Mesenchymal stem cell of the bone marrow (primary cell): ENCODE results near the gene REV3L.

DNA sequence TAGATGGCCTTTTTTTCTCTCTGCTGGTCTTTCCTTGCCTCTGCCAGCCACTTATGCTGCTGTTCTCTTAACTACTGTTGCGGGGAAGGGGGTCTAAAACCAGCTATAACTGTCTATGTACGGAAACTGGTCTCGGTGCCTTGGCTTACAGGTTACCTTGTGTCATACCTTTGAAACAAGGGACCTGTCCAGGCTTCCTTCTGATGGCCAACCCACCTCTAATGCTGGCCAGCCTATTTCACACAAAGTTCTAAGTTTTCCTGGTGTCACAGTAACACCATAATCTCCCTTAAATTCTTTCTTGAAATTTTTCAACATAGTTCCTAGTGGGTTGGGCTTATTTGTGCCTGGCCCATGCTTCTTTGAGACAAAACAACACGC, 30.0 kb downstream of the MFSD4B start:
- CAGE, long polyA plus RNA: no peak

DNA sequence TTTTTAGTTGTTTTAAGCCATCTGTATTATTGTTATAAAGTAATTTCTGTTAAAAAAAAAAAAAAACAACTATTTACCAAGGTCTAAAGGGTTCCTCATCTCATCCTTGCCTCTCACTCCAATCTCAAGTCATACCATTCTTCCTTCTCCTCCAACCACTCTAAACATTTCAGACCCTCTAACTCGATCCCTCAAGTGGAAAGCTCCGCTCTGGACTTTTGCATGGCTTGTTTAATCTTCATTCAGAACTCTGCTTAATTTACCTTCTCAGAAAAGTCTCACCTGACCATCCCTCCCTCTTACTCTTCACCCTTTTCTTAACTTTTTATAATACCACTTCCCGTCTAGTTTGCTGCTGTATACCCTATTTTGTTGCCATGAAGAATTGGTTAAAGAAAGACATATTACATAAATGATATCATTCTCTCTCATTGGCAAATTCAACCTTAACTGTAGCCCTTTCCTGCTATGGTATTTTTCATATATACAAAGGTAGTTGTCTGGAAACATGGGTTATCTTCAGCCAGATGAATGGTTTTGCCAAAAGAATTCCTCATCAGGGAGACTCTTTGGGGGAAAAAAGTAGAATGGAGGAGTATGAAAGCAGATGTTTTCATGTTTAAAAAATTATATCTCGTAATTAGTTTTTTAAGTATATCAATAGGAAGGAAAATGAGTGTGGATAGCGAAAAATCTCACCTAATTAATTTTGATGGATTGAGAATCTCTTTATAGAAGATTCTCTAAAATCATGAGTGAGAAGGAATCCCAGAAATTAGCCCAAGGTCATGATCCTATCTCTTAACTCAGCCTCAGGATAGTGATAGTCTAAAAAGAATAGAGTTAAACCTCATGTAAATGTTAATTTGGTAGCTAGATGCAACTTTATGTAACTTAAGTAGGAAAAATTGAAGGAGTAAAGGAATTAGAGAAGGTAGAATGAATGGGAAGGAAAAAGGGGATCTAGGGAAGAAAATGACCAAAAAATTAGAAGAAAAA, 70.0 kb downstream of the REV3L start:
- CAGE, long polyA plus RNA: no peak

GRCh38 chr6:111482343-111483348, at the start of gene REV3L:
Gene REV3L, minus strand, starts transcription at chr6:111483218.
- CAGE, long polyA plus RNA: no peak

- CAGE, long polyA plus RNA: no peak
Measured at GRCh38 chr6:111588122-111588931, 17.4 kb downstream of the TRAF3IP2 start.

- CAGE, long polyA plus RNA: no peak
Measured at GRCh38 chr6:111628427-111629059, 22.9 kb upstream of the TRAF3IP2 start.

GRCh38 chr6:111631865-111632627, 26.4 kb upstream of the TRAF3IP2 start:
- CAGE, long polyA plus RNA: no peak

DNA sequence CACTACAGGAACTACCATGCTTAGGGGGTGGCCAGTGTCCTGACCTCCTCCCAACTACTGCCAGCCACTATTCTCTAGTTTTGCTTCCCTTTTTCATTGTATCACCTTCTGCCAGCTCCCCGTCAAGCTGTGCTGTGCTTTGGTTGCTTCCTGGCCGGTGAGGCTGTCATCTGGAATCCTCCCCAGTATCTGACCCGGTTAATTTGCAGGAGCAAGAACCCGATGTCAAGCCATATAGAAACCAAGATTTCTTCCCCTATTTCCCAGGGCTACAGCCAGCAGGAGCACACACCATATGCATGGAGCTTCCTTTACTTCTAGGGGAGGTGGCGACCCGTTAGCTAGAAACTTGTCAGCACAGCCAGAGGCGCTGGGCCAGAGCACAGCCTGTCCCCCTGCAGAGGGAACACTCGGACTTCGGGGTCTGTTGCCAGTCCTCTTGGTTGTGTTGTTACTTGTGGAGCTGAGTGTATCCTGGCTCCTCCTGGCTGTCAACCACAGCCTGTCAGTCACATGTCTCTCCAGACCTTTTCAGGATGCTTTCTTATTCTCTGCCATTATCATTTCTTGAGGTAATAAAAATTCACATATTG, 57.4 kb upstream of the TRAF3IP2 start:
- CAGE, long polyA plus RNA: no peak

GRCh38 chr6:111693797-111693996, 88.0 kb upstream of the TRAF3IP2 start:
- CAGE, long polyA plus RNA: no peak

DNA sequence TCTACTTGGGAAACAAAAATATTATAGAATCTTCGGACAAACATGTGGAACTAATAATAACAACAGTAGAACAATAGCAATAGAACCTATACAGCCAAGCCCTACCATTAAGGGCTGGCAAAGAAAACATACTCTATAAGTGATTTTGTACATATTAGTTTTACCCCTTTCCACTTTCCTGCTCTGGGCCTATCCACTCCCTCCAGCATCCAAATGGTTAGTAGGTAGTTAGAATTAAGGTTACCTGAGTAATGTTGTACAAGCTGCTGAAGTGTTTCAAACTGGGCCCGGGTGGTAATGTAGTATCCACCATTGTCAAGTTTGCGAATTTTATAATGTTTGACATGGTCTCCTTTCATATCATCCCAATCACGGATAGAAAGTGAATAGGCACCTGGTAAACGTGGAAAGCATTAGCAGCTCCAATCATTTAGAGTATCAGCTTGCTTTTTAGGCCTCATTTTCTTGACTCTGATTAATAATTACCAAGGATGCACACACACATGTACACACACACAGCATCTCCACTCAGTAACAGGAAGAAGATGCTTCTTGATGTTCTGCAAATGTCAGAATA, 97.1 kb upstream of the TRAF3IP2 start:
- CAGE, long polyA plus RNA: no peak

GRCh38 chr6:111734325-111734656, 128.6 kb upstream of the TRAF3IP2 start:
- CAGE, long polyA plus RNA: no peak

DNA sequence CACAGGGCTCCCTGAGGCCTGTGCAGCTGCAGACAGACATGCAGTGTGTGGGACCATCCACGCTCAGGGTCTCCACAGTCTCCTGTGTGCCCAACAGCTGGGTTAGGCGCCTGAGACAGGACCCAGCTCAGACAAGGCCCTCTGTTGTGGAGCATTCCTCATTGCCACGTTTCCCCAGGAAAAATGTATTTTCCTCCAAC, 22.6 kb downstream of the FYN start:
- CAGE, long polyA plus RNA: no peak

- CAGE, long polyA plus RNA: no peak
Measured at GRCh38 chr6:111860170-111860652, 13.0 kb downstream of the FYN start.

DNA sequence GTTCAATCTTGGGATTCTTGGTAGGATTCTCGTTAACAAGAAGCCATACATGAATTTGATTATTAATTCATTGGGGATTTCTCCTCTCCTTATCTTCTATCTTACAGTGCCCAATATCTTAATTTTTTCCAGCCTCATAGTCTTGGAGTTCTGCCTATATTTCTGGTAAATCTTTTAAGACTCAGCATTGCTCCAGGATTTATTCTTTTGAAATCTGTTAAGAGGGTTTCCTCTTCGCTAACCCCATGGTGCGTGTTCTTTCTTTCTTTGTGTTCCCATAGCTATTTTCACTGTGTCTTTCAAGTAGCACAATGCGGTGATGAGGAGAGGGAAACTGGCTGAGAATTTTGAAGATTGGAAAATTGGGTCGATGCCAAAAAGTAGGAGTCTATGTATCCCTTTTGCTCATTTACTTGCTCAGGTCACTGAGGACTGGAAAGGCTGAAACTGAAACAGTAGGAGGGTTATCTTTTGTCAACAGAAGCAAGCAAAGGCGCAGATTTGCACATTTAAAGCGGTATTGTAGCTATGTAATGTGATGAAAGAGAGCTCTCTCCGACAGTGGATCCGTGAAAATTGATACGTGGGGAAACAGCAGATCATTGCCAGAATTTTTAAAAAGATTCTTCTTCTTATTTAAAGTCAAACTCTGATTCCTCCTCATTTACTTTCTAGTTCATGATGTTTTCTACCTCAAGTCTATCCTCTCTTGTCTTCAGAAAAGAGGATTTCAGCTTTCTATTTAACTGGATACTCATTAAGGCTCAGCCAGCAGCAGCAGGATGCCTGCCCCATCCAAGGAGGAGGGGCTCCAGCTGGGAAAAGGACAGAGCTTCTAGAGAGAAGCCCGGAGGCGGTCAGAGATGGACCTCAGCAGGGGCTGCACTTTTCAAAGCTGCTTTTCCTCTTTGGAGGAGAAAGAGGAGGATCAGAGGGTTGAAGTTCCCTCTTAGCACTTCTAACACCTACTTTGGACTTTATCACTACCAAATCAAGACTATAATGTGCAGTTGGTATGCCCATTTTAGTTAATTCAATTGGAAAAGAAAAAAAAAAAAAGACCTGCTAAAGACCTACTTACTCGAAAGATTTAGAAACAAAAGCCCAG, 15.8 kb upstream of the FYN start:
- CAGE, long polyA plus RNA: no peak

- CAGE, long polyA plus RNA: no peak
Measured at GRCh38 chr6:111908732-111909655, 35.7 kb upstream of the FYN start.

GRCh38 chr6:112114057-112114264, 26.6 kb downstream of the FAM229B start:
- CAGE, long polyA plus RNA: no peak

GRCh38 chr6:112223511-112223800, 30.9 kb downstream of the LAMA4 start:
- CAGE, long polyA plus RNA: no peak

- CAGE, long polyA plus RNA: no peak
Measured at GRCh38 chr6:112258670-112259373, 4.5 kb upstream of the LAMA4 start.

DNA sequence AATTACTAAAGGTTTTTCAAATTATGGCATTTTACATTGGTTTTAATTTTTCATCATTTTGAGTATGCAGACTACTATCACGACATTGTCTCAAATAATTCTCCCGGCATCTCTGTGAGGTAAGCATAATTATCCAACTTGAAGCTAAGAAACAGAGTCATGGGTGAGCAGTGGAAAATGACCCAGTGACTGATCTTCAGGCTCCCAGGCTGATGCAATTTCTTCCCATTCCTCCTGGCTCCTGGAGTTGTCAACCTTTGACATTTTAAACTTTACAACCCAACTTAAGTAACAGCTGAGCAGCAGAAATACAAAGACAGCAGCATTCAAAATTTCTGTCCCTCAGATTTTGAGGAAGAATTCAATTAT, 13.6 kb upstream of the LAMA4 start:
- CAGE, long polyA plus RNA: no peak

DNA sequence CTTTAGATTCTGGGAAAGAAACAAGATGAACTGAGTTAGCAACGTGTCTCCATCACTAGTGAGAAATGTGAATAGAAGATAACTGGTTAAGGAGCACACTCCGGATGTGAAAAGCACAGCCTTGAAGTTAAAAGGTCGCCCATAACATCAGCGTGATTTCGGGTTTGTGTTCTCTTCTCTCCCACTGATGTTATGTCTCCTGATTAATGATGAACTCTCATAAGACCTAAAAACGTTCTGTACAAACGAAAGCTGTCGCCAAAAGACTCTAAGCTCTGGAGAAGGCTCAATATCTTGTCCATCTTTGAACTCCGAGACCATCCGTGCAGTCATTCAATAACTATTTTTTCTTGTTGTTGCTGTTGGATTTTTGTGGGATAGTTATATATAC, 291.9 kb upstream of the MARCKS start:
- CAGE, long polyA plus RNA: no peak

DNA sequence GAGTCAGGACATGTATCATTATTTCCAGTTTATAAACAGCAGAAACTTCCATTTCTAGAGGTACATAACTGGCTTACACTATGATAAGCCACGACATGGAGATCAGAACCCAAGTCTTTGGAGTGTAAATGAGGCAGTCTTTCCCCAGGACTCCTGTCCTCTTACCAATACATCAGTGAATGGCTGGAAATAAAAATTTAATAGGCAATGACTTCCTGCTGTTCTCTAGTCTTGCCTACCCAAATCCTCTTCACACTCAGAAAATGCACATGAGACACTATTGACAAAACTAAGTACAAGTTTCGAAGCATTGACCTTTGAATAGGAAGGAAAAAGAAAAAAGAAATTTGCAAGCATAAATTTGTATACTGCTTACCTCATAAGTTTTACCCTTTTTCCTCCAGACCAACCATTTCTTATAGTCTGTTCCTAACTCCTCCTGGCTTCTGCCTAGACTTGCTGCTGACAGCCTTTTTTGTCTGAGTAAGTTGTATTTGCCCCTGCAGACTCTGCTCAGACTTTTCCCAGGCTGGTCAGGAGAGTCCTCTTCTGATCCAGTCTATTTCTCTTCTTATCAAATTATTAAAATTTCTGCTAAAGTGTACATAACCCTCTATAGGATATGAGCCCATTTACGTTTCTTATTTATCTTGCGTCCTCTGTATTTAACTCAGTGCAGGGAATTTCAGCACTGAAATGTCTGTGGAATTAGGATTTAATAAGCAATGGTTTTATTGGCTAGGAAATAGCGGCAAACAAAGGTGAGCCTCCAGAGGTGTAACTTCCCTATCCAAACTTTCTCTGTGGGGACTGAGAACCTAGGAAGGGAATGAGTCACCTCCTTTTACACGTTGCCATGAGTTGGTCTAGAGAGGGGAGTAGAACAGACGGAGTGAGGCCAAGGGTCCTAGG, 207.2 kb upstream of the MARCKS start:
- CAGE, long polyA plus RNA: no peak